Measurements from ENCODE around the genes RELN, LHFPL3 and NAMPT.

DNA sequence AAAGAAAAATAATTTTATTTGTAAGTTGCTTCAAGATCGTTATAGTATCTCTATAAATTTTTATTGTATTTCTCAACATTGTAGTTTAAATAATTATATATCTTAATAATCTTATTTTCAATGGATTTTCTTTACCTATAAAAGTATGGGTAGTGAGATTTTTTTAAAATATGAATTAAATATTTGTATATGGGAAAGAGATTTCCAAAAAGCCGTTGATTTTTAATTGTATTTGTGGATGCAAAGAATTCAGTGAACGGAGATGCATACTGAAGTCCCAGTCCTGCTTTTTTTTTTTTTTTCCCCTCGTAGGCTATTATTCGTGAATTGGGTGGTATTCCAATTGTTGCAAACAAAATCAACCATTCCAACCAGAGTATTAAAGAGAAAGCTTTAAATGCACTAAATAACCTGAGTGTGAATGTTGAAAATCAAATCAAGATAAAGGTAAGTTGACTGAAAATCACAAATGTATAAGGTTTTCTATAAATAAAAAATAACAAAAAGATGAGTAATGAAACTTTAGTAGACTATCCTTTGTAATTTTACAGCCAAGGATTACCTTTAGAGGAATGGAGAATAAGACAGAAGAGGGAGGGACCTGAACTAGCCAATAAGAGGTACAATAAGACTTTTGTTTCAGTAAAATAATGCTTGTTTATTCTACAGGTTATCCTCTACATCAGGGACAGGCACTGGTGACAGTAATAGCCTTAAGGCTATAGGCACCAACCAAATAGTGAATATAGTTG lies 11.6 kb downstream of the ARMC10 start:
- PRO-cap: no peak

DNA sequence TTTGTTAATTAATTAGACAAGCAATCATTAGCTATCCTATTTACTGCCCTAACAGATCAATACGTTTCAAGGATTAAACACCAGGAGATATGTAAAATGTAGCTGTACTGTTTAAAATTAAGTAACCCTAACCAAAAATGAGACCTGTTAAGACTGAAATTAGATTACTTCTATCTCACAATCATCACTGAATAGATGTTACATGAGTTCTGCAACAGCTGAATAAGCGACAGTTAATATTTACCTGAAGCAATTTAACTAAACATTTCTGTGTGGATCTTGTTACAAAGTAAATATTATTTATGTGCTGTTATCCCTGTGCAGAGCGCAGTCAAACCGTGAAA lies 122.6 kb downstream of the RELN start:
- PRO-cap: no peak

DNA sequence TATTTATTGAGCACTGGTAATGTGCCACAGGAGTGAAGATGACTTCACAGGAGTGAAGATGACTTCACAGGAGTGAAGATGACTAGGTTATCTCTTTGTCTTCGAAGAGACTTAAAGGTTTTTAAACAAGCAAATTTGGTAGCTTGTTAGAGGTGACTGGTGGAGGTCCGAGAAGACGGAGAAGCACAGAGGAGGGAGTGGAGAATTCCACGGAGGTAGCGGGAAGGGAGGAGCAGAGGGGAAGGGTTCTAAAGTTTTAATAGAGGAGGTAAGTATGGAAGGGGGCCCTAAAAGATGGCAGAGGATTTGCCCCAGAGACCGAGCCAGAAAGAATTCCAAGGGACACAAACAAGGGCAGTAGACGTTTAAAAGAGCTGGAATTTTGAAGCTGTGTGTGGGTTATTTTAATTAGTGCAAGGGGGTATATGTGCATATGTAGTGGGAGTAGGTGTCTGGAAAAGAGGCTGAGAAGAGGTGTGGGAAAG lies 83.8 kb downstream of the RELN start:
- PRO-cap: no peak

GRCh38 chr7:103988386-103988770 lies 1.1 kb downstream of the RELN start:
- PRO-cap: no peak

DNA sequence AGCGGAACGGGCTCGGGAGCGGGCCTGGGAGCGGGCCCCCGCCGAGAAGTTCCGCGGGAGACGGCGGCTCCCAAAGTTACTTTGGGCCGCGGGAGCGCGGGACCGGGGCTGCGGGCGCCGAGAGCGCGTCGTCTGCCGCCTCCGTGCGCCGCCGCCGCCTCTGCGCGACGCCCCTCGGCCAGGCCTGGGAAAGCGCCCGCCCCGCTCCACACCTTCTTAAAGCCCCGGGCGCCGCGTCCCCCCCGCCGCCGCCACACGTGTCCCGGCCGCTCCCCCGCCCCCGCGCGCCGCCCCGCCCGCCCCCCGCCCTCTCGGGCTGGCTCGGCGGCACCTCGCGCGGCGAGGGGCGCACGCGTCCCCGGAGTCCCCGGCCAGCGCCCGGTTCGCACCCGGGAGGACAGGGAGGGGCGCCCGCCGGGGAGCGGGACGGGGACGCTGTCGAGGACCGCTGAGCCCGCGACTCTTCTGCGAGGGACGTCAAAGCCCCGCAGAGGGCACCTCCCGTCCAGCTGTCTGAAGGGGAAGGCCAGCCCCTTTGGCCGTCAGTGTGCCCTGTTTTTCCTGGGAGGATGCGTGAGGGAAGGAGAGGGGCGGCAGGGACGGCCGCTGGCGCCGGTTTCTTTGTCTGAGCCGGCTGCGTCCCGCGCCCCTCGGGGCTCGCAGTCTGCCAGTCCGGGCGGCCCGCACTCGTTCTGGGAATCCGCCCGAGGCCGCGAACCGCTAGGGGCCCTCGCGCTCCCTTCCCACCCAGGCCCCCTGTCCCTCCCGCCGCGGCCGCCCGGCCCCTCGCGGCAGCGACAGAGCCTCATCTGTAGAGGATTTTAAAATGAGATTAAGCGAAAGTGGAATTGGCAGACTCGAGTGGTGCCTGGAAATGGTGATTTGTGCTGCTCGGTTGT lies at the start of gene RELN:
RELN (minus strand) TSS at position 188 of the 899 bp plus-strand sequence.
- PRO-cap: bidirectional peak, plus-strand start at position 314 of the sequence, minus-strand start at position 192 of the sequence

DNA sequence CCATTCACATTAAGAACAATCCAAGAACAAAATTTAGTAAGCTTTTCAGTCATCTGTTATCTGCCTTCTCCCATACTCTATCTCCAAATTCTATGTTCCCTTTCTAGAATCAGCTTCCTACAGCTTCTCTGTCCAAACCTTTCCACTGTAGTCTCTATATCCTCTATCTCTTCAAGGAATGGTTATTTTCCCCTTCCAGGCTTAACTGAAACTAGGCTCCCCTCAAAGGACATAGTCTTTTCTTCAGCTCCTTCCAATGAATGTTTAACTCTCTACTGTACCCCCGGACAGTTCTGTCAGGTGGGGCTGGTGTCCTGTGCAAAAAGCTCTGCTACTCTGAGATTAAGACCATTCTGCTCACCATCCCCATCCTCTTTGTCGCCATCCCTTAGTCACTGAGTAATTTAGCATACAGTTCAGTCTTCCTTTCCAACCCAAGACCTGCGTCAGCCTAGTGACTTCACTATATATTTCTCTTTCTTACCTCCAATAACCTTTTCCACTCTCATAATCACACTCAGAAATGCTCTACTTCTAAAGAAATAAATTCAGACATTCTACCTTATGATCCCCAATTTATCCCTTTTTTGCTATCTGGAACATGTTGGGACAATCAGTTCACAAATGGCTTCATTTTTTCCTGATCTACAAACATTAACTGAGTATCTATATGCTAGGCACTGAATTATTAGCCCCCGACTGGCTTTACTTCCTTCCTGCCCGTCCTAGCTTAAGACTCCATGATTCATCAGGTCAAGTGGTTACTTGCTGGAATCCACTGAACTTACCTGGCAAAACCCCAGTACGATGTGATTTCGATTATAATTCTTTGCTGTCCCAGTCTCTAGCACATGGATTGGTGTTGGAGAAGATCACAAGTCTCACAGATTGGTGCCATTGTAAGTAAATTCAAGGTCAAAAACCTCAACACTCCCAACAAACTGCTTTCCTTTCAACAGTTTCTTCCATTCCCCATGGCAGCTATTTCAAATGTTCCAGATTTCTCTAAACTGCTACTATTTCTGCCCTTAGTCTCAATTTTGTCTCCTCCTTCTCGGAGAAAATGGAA lies 77.3 kb downstream of the ORC5 start:
- PRO-cap: no peak

GRCh38 chr7:104328361-104328947 lies at the start of gene LHFPL3:
LHFPL3 (plus strand) TSS chr7:104328603.
- PRO-cap: no peak

GRCh38 chr7:104983578-104984606 lies 30.1 kb upstream of the KMT2E start:
- PRO-cap: bidirectional peak, plus-strand start at chr7:104983708, minus-strand start at chr7:104983678; bidirectional peak, plus-strand start at chr7:104983977, minus-strand start at chr7:104984138

DNA sequence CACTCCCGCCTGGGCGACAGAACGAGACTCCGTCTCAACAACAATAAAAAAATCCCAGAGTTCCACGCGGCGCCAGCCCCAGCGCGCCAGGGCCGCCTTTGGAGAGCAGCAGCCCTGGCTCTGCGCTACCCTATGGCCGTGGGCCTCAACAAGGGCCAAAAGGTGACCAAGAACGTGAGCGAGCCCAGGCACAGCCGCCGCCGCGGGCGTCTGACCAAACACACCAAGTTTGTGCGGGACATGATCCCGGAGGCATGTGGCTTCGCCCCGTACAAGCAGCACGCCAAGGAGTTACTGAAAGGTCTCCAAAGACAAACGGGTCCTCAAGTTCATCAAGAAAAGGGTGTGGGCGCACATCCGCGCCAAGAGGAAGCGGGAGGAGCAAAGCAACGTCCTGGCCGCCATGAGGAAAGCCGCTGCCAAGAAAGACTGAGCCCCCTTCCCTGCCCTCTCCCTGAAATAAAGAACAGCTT lies 144.1 kb downstream of the SRPK2 start:
- PRO-cap: bidirectional peak, plus-strand start at position 404 of the sequence, minus-strand start at position 296 of the sequence

DNA sequence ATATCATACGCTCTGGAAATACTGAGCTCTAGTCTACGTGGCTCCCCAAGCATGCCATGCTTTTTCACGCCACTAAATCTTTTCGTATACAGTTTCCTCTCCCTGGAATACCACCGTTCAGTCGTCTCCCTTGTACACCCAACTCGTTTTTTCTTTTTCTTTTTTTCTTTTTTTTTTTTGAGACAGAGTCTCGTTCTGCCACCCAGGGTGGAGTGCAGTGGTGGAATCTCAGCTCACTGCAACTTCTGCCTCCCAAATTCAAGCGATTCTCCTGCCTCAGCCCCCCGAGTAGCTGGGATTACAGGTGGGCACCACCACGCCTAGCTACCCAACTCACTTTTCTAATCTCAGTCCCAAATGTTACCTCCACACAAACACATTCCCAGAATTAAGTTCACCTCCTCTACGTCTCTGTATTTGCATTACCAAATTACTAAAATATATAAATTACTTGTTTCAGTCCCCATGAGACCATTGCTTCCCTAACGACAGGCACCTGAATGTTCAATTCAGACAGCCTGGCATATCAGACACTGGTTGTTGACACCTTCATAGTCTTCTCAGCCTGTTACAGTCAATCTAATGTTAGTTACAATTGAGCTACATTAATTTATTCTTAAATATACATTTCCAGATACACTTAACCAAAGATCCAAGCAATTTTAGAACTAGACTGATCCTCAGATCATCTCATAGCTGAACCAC lies 115.3 kb downstream of the SRPK2 start:
- PRO-cap: no peak

DNA sequence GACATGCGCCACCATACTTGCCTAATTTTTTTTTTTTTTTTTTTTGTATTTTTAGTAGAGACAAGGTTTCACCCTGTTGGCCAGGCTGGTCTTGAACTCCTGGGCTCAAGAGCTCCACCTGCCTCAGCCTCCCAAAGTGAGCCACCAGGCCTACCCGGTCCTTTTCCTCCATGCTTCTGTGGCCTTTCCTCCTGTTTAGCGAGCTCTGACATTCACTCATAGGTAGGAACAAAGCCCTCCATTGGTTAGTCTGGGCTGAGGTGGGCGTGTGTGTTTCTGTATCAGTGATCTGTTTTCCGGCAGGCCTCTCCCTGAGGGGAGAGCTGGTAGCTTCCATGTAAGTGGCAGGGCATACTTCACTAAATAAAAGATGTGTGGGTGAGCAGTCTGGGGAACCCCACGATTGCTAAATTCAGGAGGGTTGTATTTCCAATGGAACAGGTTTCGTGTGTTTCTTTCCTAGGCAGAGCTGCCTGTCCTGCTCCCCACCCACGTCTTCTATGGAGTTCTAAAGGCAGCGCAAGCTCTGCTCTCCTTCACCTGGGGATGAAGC lies 50.3 kb upstream of the SRPK2 start:
- PRO-cap: no peak

DNA sequence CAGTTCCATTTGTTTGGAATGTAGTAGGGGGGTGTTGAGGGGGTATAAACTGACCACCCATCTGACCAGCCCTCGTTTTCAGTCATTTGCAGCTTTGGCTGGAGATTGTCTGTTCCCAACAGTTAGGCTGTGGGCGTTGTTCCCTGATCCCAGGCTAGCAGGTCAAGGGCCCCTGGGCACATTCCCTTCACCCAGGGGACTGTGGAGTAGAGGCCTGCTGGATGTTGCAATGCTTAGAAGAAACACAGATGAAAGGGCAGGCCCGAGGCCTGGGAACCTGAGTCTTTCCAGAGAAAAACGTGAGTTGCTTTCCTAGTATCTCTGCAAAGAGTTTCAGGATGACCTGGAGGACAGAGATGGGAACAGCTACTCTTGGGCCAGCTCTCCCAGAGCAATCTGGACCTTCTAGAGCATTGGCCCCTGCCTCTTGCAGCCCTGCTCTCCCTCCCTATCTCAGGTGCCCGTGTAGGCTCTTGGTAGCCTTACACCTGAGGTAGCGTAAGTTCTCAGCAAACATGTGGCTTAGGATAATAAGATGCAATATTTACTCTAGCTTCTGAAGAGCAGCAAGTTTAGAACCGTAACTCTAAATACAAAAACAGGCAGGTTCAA lies 99.3 kb upstream of the EFCAB10 start:
- PRO-cap: no peak

GRCh38 chr7:105690972-105691519 lies 109.8 kb upstream of the EFCAB10 start:
- PRO-cap: bidirectional peak, plus-strand start at chr7:105691278, minus-strand start at chr7:105691105

GRCh38 chr7:106061270-106061719 lies 50.8 kb downstream of the SYPL1 start:
- PRO-cap: no peak

GRCh38 chr7:106222370-106223011 lies 62.3 kb downstream of the NAMPT start:
- PRO-cap: no peak

- PRO-cap: no peak
Measured at GRCh38 chr7:106249433-106250206, 35.2 kb downstream of the NAMPT start.

DNA sequence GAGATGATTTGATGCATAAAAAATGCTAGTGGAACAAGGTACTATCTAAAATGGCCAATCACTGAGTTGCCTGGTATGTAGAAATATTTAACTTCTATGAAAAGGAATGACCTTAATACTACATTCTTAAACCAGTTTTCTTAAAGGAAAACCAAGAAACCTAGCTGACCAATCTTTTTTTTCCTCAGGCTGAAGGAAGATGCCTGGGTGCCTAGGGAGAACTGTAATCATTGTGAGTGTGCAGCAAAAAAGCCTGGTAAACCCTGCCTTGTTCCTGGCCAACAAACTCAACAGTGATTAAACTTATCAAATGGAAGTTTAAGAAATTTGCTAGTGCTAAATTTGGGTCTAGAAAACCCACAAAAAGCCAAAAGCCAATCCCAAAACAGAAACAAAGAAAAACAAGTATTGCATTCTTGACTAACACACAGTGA lies 33.5 kb downstream of the NAMPT start:
- PRO-cap: no peak

- PRO-cap: no peak
Measured at GRCh38 chr7:106260522-106261486, 24.0 kb downstream of the NAMPT start.

GRCh38 chr7:106284739-106285340 lies at the start of gene NAMPT:
NAMPT (minus strand) TSS chr7:106284983.
- PRO-cap: bidirectional peak, plus-strand start at chr7:106285256, minus-strand start at chr7:106284950

- PRO-cap: no peak
Measured at GRCh38 chr7:106290115-106290897, 5.5 kb upstream of the NAMPT start.

All from right cardiac atrium (tissue), 1 donor.